H4 (cell line): ENCODE measurements around a stretch of chr14.

DNA sequence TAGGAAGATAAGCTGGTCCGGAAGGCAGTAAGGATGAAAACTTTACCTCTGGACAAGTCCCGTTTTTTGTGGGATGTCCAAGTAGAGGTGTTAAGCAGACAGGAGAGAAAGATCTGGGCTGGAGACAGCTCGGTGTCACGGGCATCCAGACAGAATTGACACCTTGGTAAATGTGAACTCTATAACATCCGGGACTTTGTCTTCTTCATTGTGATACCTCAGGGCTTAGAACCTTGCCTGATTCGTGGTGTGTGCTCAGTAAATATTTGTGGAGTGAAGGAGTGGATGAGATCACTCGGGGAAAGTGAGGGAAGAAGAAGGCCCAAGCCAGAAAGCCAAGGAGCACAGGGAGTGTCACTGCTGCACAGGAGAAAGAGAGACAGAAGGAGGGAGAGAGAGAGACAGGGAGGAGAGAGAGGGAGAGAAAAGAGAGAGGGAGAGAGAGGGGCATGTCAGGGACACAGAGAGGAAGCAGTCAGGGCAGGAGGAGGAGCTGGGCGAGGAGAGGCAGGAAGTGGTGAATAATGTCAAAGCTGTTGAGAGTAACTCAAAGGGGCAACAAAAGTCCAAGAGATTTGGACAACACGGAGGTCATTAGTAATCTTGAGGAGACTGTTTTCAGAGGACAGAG, 141.5 kb upstream of the MAX start:
- RAMPAGE, long total RNA, result no peak

DNA sequence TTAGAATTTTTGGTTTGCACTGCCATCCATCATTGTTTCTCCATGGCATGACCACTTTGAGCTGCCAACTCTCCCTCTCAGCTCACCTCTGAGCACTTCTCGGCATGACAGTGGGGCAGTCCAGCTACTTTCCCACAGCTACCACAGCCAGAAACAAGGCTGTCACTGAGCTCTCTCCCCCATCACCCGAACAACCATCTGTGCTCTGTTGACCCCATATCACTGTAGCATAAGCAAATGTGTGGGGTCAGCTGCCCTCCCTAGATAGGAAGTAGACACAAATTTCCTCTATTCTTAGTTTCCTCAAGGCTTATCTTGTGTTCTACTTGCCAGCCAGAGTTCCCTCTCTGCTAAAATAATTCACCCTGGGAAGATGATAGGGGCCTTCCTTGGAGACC, 82.6 kb upstream of the FUT8 start:
- RAMPAGE, long total RNA, result no peak

GRCh38 chr14:65433980-65434555, 21.5 kb downstream of the FUT8 start:
- RAMPAGE, long total RNA, result no peak

DNA sequence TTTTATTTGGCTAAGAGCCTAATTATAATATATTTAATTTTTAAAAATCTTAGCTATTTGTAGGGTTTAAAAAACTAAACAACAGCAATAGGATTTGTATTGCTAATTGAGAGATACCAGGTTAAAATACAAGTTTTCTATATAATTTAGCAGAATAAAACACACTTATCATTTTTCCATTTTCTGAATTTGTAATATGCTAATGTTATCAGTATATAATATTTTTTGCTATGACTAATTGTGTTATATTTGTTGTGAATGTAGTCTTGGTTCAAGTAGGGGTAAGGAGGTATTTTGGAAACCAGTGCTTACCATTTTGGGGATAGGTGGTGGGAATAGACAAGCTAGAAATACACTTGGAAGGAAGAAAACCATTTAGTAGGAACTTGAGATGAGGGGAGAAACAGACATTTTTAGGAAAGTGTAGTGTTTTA, 83.0 kb downstream of the FUT8 start:
- RAMPAGE, long total RNA, result no peak

DNA sequence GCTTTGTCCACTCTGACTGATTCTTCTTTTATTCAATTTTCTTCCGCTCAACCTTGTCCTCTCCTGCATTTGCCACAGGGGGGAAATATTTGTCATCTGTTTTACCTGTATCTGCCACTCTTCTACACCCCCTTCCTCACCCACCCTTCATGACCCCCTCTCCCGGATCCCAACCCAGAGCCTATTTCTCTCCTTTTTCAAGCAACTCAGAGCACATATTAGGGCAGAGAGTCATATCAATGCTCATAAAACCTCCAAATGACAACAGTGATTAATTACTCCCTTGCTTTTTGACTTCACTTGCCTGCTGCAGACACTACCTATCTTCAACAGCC, 340.9 kb downstream of the FUT8 start:
- RAMPAGE, long total RNA, result no peak

DNA sequence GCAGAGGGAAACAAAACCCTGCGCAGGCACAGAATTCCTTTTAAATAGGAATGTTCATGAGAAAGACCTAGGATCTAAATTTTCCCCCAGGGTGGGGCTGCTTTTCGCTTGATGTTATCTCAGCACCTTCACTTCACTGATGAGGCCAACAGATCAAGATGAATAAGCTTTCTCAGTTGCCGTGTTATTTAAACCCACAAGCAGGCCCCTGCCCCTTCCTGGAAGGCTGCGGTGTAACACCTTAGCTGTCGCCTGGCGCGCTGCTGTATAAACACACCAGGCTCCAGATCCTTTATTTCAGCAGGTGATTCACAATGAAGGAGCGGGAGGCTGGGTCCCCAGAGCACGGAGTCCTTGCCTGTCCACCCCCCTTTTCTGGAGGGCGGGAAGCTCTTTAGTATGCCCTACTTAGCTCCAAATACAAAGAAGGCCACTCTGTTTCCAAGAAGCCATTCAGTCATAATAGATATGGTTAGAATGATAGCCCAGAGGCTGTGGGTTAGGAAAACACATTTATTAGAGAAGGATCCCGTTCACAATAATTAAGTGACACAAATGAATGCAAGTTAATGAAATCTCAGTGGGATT, 515.4 kb downstream of the FUT8 start:
- RAMPAGE, long total RNA, result no peak

- RAMPAGE, long total RNA, result no peak
Measured at GRCh38 chr14:66013064-66013619, 473.0 kb upstream of the CCDC196 start.

GRCh38 chr14:66649308-66650123, 141.6 kb downstream of the GPHN start:
- RAMPAGE, long total RNA, result no peak

- RAMPAGE, long total RNA, result no peak
Measured at GRCh38 chr14:66650279-66651077, 142.5 kb downstream of the GPHN start.

DNA sequence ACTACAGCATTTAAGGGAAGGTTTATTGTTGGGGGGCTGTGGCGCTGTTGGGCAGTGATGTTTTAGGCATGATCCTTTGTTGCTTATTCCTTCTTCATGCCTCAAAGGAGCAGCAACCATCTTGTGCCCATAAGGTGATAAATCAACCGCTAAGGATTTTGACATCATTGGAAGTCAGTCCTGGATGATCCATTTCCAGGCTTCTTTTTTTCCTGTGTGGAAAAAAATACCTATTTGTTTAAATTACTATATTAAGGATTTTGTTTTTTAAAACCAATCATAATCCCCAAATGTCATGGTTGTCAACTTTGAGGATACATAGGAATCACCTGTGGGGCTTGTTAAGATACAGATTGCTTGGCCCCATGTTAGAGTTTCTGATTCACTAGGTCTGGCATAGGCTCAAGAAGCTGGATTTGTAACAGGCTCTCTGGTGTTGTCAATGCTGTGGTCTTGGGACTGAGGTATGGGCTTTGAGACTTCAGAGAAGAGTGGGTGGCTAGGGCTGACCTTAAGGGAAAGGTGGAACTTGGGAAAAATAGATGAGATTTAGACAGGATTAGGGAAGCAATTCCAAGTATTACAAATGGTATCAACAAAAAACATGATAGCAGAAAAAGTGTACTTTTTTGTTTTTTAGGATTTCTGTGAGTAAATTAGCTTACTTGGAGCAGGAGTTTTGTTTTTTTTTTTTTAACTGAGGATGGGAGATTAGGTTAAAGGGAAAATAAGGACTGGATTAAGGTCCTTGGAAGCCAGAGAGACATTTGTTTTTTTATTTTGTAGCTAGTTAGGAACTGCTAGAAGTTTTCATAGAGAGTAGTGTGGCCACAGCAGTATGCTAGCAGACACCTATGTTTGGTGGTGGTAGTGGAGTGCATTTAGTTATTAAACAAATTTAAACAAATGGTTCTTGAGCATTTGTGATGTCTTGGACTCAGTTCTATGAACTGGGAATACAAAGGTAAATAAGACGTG, 88.5 kb downstream of the RAD51B start:
- RAMPAGE, long total RNA, result no peak

- RAMPAGE, long total RNA, result no peak
Measured at GRCh38 chr14:68244024-68244579, 424.5 kb downstream of the RAD51B start.

DNA sequence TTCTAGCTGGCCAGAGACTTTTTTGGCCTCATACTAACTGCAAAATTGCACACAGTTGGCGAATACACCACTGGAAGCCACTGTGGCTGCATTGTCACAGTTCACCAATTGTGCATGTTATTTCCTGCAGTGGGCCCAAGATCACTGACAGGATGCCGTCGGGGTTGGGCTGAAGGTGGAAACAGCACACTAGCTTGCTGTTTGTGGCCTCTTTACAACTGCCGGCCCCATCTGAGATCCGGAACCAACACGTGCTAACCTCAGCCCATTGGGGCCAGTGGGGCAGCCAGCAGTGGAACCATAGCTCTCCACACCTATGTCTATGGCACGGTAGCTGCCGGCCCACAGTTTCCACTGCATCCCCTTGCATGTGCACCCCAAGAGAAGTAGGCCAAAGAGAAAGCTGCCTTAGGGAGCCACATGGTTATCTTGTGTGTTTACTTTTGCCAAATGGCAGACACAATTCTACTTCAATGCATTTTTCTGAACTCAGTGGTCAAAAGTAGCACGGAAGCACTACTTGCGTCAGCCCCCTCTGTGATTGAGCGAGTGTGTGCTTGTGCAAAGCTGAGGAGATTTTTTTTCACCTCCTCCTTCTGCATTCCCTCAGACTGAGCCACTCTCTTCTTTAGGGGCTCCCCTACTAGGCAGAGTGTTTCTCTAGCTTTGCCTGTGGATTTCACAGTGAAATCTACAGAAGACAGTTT, 464.0 kb downstream of the RAD51B start:
- RAMPAGE, long total RNA, result no peak

GRCh38 chr14:68359983-68360680, 432.7 kb downstream of the ZFP36L1 start:
- RAMPAGE, long total RNA, result no peak

DNA sequence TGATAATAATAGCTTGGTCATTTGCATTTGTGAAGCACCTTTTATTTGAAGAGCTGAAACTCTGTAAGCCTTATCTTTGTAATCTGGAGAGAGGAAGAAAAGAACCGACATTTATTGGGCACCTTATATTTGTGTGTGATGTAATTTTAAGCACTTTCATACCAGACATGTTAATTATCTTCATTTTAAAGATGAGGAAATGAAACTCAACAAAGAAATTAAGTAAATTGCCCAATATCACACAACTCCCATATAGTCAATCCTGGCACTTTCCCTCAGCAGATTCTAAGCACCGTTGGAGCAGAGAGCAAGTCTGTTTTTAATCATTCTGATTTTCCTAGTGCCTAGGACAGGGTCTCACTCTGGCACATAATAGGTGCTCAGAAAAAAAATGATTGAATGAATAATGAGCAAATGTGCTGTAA, 419.0 kb downstream of the ZFP36L1 start:
- RAMPAGE, long total RNA, result no peak

GRCh38 chr14:68379630-68380141, 413.2 kb downstream of the ZFP36L1 start:
- RAMPAGE, long total RNA, result no peak

- RAMPAGE, long total RNA, result no peak
Measured at GRCh38 chr14:68526393-68527185, 266.3 kb downstream of the ZFP36L1 start.

DNA sequence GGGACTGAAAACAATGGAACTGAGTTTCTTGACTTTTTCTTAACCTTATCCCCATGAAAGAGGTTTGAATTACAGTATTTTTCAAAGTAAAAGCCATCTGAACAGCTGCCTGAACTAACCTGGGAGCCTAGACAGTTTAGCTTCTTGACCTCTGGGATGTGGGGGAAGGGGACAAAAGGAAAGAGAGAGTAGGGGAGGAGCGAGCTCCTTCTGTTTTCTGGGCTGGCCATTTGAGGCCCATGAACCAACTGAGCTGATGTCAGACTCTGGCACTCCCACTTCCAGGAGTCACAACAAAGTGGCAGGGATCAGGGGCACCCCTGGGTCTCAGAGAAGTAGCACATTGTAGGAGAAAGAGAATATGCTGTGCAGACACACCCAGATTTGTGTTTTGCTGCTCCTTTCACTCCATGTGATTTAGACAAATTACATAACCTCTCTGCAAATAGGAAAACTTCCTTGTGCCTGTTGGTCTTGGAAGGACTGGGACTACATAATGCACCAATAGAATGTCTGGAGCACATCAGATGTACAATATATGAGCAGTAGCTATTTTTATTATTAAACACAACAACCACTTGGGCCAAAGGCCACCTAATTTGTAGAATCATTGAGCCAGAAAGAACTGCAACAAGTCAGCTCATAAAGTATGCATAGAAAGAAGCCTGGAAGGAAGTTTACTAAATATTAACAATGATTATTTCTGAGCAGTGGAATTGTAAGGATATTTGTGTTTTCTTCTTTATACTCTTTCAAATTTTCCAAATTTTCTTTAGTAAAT, 265.5 kb downstream of the ZFP36L1 start:
- RAMPAGE, long total RNA, result no peak

- RAMPAGE, long total RNA, result no peak
Measured at GRCh38 chr14:68587009-68587874, 205.6 kb downstream of the ZFP36L1 start.

- RAMPAGE, long total RNA, result no peak
Measured at GRCh38 chr14:68626884-68627770, 165.7 kb downstream of the ZFP36L1 start.

DNA sequence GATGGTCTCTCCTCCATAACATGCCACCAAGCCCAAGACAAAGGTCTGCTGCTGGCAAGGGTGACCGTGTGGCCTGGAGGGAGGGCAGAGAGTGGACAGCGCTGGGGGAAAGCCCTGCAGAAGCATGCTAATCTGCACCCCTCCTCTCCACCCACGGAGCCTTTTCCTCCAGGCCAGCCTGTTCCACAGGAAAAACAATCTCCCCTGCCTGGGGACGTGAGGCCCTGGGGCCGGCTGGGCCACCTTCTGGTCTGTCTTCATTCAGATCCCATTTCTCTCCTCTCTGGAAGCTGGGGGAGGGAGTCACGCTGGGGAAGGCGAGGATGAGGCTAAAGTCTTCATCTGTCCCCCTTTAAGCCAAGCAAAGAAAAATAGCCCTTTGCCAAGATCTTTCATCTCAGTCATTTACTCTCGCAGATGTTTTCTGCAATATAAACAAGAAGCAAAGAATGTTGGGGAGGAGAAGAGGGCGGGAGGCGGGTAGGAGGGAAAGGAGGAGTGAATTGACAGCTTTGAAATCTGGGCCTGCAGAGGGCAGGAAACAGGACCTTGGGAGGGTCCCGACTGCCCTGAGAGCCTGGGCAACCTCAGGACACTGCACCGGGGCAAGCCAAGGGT, 133.8 kb downstream of the ZFP36L1 start:
- RAMPAGE, long total RNA, result no peak